Colic lymph node (tissue), 1 donor: ENCODE measurements around the genes JAK2, INSL4, RANBP6, UHRF2 and KDM4C.

DNA sequence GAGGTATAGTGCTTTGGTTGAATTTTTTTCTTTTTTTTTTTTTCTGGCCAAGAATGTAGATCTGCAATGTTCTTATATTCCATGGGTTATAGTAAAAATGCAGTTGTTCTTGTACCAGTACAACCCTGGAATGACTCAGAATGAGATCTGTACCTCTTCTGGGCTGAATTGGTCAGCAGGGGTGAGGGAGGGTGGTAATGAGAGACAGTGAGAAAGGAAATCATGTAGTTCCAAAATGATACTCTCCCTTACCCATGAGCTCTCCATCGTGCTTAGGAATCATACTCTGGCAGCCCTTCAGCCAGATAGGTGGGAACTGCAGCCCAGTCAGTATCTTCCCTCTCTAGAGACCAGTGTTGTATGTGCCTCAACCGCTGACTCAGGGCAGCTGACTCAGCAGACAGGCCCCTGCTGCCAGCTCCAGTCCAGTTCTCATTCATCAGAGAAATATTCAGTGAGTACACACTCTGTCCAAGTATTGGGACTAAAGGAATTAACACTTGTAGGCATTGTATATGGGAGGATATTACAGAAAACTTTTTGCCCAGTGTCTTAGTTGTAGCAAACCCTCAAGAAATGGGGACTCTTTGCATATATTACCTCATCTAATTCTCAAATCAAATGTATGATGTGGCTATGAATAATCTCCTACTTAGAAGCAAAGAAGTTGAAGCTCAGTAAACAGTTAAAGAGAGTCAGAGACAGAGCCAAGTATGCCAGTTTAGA lies 2.3 kb upstream of the GLIS3 start:
- PRO-cap, result no peak

DNA sequence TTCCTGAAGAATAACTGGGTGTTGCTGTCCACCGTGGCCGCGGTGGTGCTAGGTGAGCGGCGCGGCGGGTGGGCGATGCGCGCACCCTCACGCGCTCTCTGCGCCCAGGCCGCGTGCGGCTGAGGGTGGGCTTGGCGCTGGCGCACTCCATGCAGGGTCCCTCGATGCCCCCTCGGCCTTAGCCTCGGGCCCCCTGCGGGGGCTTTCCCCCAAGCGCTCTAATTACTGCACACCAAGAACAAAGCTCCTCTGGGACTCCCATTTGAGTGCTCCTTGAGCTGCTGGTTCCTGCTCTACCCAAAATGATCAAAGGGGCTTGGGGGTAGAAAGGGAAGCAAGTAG lies 422 bp downstream of the SLC1A1 start:
- PRO-cap, result no peak

DNA sequence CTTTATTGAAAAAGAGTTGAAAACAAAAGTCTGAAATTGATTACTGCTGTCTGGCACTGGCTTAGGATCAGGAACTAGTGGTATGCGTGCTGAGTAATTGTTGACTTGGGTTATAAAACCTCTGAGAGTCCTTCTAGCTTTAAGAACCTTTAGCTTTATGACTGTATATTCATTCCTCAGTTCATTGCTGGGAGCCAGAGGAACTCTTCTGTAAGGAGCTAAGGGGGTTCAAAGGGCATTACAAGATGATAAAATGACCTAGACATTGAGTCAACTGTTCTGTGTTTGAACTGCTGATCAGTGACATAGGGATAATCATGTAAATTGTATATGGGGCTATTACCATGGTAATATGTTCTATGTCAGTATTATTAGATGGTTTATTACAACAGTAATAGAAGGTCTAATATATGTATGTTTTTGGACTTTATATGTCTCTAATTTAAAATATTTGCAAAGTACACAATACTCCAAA lies 7.7 kb downstream of the SLC1A1 start:
- PRO-cap, result no peak

GRCh38 chr9:4732719-4733415 lies 8.1 kb downstream of the AK3 start:
- PRO-cap, result no peak

DNA sequence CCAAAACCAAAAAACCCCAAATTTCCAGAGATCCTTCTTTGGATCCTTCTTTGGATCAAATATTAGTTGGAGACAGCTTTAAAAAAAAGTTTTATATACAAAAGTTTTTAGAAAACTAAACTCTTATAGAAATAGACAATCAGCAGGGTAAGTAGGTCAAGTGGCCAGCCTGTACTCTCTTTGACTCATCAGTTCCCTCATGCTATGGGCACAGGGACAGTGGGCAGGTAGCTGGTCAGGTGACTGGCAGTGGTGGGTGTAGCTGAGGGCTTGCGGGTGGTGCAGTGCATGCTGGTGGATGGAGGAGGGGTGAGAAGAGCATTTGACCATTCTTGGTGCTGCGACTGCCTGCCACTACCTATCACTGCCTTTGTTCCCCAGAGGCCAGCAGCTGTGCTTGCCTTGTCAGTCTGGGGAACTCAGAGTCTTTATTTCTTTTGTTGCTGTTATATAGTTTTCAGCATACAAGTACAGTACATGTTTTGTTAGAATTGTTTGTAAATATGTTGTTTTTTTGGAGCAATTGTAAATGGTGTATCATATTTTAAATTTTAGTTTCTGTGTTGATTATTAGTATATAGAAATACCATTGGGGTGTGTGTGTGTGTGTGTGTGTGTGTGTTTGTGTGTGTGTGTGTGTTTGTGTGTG lies 12.8 kb downstream of the RCL1 start:
- PRO-cap, result no peak

GRCh38 chr9:4850154-4851615 lies 57.9 kb downstream of the RCL1 start:
- PRO-cap, result no peak

DNA sequence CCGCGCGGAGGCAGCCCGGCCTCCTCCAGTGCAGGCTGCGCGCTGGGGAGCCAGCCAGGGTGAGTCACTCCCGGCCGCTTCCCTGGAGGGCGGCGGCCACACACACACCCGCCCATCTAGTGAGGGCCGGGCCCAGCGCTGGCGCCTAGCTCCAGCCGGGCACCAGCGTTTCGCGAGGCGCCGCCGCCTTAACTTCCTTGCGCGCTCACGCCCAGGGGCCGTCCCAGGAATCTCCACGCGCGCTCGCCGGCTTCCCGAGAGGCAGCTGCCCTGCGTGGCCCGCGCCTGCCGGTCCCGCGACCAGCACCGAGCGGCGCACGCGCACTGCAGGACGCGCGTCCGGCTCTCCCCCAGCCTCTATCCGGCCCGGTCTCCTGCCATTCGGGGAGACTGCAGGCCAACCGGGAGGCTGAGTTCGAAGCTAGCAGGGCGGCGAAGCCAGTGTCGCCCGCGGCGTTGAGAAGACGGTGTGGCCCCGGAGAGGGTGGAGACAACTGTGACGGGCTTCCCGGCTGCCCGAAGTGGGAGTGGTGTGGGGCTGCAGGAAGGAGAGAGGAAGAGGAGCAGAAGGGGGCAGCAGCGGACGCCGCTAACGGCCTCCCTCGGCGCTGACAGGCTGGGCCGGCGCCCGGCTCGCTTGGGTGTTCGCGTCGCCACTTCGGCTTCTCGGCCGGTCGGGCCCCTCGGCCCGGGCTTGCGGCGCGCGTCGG lies at the start of gene JAK2:
Gene JAK2 (plus strand): TSS at position 566 of the 710 bp plus-strand sequence.
- PRO-cap, result bidirectional peak, plus-strand start at position 380 of the sequence, minus-strand start at position 333 of the sequence

- PRO-cap, result no peak
Observed at GRCh38 chr9:5021461-5021872, 36.4 kb downstream of the JAK2 start.

DNA sequence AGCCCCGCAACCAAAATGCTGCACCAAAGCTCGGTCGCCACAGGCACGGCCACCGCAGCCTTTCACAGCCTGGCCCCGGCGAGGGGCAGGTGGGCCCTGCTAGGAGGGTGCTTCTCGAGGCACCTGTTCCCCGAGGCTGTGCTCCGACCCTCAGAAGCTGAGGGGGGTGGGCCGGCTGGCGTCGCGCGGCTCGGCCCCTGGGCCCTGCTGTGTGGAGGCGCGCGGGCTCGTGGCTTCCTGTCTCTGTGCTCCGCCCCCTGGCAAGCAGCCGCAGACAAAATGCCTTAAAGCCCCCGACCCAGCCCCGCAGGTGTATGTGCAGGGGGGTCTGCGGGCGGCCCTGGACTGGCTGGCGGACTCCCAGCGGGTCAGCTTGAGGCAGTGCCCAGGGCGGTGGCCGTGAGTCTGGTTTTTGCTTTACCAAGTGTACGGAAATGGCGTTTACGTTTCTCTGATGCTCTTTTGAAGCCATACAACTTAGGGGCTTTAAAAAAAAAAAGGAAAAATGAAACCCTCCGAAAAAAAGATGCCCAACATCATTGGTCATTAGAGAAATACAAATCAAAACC lies 57.8 kb downstream of the JAK2 start:
- PRO-cap, result no peak

- PRO-cap, result no peak
Observed at GRCh38 chr9:5231183-5231720, at the start of gene INSL4. Gene INSL4, plus strand, starts transcription at chr9:5231419.

- PRO-cap, result unidirectional peak, plus-strand start at chr9:5311371
Observed at GRCh38 chr9:5311241-5311440, 6.6 kb upstream of the RLN2 start.

- PRO-cap, result unidirectional peak, plus-strand start at chr9:5626898
Observed at GRCh38 chr9:5626645-5627129, 2.2 kb upstream of the RIC1 start.

- PRO-cap, result bidirectional peak, plus-strand start at chr9:5628750, minus-strand start at chr9:5628622; bidirectional peak, plus-strand start at chr9:5629109, minus-strand start at chr9:5628880
Observed at GRCh38 chr9:5628484-5629046, 342 bp upstream of the RIC1 start.

DNA sequence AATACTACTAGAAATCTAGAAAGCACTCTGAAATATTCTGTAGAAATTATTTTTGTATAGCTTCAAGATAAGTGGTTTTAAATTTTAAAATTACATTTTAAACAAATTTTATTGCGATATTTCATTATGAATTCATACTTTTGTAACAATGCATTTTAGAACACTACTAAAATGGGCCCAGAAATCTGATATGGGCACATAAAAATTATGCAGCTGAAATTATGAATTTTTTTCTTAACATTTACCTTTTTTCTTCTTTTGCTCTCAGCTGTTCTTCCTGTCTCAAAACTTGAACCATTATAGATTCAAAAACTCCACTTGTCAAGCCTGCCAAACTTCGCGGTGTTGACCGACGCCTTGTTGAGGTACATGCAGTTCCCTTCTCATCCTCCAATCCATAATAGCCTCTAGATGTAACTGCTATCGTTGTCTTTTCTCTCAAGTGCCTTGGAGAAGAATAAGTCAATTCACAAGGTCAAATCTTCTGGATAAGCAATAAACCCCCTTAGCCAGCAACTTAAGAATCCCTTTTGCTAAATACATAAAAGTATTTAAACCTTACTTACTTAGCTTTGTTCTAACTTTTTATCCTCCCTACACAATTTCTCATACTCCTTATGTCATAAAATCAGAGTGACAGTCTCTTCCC lies 20.1 kb downstream of the KIAA2026 start:
- PRO-cap, result no peak

DNA sequence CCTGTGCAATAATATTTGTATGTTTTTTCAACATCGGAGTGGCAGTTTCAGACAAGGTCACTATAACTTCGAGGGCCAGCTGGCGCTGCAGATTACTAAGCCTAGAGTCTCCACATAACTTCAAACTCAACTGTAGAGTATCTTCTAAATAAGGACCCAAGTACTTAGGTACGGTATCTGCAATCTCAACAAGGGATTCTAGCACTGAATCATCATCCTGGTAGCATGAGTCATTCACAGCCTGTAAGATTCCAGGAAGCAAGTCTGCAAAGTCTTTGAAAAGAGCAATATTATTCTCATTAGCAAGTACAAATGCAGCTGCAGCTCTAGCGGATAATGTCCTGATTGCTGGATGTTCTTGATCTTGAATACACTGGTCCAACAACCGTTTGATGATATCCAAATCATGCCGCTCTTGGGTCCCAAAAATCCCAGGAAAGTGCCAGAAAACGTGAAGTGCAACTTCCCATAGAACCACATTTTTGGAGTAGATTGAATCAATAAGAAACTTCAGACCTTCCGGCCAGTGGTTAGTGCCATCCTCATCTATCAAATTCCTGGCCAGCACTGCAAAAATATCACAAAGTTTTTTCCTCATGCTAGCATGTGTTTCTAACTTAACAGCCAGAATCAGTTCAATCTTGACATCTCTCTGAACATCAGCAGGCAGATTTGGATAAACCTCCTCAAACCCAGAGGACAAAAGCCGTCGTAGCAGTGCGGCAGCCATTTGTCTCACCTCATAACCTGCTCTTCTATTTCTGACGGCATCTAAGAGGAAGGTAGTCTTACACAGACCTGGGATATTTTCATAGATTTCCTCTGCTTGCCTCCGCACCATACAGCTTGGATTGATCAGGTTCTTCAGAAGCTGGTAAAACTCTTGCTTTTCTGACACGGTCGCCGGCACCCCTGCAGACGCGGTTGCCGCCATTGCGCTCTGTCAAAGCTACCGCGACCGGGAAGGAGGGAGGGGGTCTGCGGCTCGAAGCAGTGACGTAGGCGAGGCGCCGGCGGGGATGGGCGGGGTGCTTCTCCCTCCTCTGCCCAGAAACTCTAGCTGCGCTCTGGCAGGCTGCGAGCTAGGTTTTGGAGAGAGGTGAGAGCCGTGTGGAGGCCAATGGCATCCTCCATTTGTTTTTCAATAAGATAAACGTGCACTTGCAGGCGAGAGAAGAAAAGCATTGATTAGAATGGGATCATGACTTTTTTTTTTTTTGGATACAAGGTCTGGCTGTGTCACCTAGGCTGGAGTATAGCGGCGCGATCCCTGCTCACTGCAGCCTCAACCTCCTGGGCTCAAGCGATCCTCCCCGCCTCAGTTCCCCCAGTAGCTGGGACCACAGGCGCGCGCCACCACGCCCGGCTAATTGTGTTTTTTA lies at the start of gene RANBP6:
Gene RANBP6 (minus strand): TSS at position 951 of the 1,382 bp plus-strand sequence.
- PRO-cap, result bidirectional peak, plus-strand start at position 1,085 of the sequence, minus-strand start at position 942 of the sequence

DNA sequence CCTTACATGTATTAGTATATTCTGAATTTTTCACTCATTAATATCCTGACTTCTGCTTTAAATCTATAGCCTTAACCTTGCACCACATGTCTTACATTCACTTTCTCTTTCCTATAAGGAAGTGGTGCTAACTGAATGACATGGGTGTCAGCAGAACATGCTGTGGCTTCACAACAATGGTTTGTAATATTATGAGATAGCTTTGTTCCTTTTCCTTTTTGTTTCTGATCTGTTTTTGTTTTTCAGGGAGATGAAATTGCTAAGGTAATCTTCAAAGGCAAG lies 53.5 kb upstream of the RANBP6 start:
- PRO-cap, result bidirectional peak, plus-strand start at position 134 of the sequence, minus-strand start at position 93 of the sequence

DNA sequence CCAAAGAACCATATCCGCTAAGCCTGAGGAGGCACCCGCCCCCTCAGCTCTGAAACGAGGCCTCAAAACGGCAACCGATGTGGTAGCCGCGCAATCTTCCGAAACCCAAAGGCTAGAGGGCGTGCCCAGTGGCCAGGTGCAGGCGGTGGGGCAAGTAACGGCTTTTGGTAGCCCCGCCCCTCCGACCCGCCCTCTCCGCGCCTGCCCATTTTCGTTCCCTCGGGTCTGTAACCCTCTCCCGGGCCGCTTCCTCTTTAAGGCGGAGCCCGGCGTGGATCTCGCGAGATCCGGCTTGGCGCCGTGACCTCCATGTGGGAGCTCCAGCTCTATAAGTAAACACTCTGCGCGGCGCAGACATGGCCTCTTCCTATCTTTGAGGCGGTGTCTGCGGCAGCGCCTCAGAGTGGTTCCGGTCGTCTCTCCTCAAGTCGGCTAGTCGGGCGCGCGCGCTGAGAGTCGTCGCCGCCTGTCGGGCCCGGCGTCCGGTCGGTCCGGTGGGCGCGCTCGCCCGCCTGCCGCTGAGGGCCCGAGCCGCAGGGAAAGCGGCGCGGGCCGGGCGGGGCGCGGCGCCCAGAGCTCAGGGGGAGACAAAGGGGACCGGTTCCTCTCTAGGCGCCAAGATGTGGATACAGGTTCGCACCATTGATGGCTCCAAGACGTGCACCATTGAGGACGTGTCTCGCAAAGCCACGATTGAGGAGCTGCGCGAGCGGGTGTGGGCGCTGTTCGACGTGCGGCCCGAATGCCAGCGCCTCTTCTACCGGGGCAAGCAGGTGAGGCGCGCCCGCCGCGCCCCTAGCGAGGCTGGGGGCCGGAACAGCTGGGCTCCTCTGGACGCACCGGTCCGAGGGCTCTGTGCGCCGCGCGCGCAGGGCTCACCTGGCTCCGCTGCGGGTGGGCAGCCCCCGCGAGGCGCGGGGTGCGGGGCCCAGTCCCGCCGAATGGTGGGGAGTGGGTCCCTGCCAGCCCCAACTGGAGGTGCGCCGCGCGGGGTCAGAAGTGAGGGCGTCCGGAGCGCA lies at the start of gene UHRF2:
Gene UHRF2 (plus strand): TSS at position 329 of the 1,019 bp plus-strand sequence.
- PRO-cap, result bidirectional peak, plus-strand start at position 401 of the sequence, minus-strand start at position 51 of the sequence; bidirectional peak, plus-strand start at position 764 of the sequence, minus-strand start at position 744 of the sequence

- PRO-cap, result bidirectional peak, plus-strand start at chr9:6680982, minus-strand start at chr9:6680889
Observed at GRCh38 chr9:6680485-6681142, 35.1 kb upstream of the GLDC start.

DNA sequence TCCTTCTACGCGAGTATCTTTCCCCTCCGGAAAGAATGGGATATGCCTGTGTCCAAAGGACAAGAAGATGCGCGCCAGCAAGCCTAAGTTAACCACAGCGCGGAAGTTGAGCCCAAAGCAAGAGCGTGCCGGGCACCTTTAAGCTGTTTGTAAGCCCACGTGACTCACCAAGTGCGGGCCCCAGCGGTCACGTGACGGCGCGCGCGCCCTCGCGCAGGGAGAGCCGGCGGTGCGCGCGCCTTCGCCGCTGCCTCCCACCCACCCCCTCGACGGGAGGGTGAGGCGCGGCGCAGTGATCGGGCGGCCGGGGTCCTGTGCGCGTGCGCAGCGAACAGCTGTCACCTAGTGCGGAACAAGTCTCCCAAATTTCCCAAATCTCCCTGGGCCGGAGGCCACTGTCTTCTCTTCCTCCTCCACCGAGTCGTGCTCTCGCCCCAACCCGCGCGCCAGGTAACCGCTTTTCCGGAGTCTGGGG lies at the start of gene KDM4C:
Gene KDM4C (plus strand): TSS at position 220 of the 475 bp plus-strand sequence.
- PRO-cap, result bidirectional peak, plus-strand start at position 295 of the sequence, minus-strand start at position 114 of the sequence

- PRO-cap, result no peak
Observed at GRCh38 chr9:7879309-7879906, 79.8 kb upstream of the DMAC1 start.